UCH-1 (cell line): ENCODE measurements around a stretch of chr4.

- RRBS, result no CpG with 5 or more reads among the region's 10 CpGs
These were observed 863.3 kb downstream of the TRIML1 start for GRCh38 chr4:189002488-189002931.

DNA sequence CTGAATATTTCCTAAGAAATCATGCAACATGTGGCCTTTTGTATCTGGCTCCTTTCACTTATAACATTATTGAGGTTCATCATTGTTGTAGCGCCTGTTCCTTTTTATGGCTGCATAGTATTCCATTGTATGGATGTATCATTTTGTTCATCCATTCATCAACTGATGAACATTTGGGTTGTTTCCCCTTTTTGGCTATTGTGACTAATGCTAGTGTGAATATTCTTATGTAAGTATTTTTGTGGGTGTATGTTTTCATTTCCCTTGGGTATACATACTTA lies 1.7 kb downstream of the FRG1 start:
- RRBS, result no CpG with 5 or more reads among the region's 1 CpG